SJCRH30 (cell line): ENCODE data around the gene CELF2.

DNA sequence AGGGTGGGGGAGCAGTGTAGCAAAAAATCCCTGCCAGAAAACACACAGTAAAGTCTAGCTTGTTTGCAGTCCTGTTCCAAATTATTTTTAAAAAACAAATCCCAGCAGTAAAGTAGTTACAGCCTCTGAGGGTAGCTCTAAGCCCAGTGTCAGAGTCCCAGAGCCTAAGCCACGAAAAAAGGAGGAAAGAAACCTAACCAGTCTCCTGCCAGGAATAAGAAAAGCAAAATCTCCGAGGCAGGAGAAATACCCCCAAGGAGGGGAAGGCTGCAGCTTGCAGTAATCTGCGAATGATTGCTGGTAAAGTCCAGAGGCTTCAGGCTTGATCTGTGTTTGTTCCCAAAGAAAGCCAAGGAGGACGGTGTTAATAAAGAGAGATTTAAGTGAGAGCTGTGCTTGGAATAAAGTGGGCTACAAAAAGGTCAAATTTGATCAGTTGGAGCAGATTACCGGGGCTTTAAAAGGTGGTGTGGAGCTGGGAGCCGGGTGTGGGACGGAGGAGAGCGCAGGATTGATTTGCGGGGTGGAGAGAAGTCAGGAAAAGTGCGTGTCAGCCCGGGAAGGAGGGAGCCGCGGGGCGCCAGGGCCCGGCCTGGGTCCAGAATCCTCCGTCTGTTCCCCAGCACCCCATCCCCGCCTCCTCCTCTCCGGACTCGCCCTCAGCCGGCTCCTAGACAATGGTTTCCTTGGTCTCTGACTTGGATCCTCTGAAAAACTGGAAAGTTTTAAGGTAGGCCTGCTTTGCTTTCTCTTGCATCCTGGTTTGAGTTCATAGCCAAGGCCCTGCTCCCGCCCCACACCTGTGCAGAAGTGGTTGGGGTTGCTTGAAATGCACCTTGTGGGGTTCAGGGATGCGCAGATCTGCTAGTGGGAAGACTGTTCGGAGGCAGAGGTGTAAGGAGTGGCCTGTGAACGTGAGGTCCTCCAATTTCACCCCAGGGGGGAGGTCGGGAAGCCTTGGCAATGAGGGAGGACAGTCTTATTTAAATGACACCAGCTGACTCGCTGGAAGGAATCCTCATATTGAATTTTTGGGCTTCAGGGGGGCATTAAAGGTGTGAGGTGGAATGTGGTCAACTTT, 219.2 kb upstream of the CELF2 start:
- RAMPAGE, long total RNA = no peak

DNA sequence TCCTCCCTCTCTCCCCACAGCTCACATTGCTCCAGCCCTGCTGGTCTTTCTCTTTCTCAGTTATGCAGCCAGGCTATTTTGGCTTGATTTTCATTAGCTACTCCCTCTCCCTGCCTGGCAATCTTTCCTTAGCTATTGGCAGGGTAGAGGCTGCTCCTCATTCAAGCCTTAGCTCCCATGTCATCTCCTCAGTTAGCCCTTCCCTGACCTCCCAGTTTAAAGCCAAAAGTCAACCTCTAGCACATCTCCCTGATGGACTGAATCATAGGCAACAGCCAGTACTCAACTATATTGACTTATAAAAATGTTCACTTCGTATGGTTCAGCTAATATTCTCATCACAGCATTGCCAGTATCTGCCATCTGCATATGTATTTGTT, 214.3 kb upstream of the CELF2 start:
- RAMPAGE, long total RNA = no peak

GRCh38 chr10:10845045-10845605, 172.5 kb upstream of the CELF2 start:
- RAMPAGE, long total RNA = no peak

DNA sequence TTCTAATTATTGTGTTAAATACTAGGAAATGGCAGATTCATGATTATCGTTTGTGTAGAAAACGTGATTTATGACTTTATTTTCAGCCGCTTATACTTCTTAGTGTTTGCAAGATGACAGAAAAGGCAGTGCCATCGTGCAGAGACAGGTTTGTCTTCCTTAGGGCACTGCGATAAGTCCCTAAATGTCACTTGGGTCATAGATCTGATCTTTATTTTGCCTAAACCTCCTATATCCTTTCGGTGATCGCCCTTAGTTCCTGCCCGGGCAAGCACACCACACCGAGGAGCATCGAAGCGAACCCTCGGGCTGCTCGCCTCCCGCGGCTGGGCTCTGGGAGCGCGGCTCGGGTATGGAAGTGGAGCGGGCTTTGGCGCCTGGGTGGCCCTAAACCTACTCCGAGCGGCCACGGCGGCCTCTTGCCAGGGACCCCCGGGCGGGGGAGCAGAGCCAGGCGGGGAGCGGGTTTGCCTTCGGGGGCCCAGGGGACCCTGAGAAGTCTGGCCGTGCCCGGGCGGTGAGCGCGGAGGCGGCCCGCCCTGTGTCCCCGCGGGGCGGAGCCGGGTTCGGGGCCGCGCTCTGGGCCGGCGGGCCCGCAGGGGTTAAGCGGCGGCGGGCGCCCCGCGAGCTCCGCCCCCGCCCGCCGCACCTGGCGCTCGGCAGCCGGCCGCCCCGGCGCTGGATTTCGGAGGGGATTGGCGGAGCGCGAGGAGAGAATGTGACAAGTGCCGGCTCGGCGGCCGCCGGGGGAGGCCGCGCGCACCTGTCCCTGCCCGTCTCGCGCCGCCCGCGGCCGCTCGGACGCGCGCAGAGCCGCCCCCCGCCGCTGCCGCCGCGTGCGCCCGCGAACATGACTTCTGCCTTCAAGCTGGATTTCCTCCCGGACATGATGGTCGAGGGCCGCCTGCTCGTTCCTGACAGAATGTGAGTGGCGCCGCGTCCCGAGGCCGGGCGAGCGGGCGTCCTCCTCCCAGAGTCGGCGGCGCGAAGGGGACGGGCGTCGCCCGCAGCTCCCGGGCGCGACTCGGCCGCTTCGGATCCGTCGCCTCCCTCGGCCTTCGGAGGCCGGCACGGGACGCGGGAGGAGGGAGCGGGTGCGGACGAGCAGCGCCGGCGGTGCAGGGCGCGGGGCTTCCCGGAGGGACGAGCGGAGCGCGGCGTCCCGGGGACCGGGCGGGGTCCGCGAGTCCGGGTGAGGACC, at the start of gene CELF2:
TSS of gene CELF2 (plus strand) at position 633 of the 1,201 bp plus-strand sequence.
- RAMPAGE, long total RNA = no peak

- RAMPAGE, long total RNA = no peak
Observed at GRCh38 chr10:11045696-11046488, 28.2 kb downstream of the CELF2 start.

DNA sequence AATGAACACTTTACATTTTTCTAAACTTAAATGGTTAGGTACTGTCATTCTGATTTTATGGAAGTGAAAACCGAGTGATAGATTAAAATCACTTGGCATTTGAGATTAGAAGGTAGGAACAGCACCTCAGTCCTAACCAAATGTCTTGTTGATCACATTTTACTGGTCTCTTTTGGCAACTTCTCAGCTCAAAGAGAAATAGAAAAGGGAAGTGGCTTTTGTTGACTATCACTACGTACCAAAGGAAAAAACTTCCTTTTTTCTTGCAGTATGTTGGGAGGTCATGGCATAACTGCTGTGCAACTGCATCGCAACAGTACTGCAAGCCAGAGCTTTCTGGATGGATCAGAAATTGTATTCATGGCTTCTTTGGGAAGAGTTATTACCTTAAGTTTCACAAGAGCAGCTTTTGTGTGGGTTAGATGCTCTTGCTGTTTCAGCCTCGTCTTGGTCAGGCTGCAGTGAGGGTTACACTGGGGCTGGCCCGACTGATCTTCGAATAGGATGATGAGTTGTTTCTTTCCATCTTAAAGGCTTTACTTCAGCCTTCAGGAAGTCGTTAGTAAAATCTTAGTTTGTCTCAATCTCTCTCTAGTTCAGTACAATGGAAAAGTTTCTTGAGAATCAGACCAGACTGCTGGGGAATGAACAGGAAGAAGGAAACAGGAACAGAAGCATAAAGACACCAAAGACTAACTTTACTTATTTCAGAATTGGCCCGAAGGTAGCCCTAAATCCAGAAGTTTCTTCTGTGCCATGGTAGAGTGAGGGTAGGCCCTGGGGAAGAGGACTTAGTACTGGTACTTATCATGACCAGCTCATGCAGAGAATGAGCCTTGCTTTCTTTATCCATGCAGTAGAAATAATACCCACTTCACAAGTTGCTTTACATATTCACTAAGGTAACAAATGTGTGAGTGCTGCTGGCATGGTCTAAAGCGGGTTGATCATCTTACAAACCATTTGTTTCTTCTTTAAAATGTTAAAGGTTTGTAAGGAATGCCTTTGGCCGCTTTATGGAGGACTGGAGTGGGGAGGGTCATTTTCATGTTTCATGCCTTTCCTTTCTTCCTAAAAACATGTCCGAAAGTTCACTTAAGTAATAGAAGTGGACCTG, 153.6 kb downstream of the CELF2 start:
- RAMPAGE, long total RNA = no peak

DNA sequence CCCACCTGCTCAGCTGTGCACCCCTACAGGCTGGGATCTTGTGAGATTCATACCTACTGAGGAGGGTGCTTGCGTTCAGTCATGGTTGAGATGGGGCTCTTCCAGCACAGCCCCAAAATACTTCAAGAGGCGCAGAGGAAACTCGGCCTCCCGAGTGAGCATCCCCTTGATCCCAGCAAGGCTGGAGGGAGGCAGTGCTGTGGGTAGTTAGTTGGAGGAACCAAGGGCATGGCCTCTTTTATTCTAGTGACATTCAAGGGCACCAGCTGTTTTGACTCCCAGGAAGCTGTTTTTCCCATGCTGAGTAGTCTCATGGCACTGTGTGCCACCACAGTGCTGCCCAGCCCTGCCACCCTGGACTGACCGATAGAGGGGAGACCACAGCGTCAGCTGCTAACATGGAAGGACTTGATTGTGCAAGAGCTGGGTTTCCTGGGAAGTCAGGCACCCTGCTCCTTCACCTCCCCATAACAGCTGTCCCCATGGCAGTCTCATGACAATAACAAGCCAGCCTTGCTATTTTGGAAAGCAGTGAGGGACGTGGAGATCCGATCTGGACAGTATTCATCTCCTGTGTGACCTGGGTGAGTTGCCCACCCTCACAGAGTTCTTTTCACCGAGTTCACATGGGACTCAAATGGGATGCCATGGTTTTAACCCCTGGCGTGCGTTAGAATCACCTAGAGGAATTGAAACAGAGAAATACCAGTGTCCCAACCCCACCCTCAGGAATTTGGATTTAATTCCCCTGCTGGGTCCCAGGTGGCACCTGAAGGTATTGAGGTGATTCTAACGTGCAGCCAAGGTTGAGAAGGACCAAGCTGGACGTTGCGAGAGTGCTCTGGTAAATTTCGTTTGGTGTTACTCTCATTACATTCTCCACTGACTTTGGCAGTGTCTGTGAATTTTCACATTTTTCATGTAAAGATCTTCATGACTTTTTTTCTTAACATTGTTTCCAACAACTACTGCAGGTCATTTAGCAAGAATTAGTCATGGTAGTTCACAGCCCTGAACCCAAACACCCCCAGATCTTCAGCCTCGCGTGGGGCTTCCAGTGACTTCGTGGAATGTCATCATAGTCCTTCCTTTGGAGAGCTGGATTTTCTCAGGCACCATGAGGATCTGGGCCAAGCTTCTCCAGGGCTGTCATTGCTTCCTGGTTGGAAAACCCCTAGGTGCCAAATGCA, 174.8 kb downstream of the CELF2 start:
- RAMPAGE, long total RNA = no peak

DNA sequence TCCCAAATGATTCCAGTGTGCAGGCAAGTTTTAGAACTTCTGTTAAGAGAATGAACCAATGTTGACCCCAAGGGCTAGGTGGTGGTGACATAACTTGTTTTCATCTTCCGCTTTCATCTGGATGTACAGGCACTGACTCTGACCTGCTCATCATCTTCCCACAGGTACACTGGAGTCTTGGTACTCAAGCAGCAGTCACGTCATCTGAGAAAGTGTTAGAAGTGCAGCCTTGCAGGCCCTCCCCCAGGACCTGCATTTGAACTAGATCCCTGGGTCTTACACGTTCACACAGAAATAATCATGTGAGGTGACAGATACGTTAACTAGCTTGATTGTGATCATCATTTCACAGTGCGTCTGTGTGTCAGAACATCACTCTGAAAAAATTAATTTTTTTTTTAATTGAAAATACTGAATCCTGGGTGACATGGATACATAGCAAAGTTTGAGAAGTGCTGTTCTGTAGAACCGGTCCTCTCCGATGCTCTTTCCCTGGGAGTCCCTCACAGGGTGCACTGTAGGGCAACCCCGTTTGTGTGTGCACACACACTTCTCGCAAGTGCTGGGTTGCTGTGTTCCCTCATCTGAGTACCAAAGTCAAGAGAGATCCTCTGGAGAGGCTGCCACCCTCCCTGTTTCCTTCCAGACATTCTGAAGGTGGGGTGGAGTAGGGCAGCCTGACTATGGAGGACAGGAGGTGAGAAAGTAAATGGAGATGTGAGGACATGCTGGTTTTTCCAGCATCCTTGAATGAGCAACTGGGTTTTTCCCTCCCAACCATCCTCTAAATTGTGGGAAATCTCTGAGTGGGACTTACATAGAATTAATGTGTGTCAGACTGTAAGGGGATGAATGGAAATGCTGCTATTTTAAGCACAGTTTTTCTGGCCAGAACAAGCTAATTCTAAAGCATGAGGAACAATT, 212.5 kb downstream of the CELF2 start:
- RAMPAGE, long total RNA = no peak

- RAMPAGE, long total RNA = no peak
Observed at GRCh38 chr10:11243051-11243469, 225.4 kb downstream of the CELF2 start.

DNA sequence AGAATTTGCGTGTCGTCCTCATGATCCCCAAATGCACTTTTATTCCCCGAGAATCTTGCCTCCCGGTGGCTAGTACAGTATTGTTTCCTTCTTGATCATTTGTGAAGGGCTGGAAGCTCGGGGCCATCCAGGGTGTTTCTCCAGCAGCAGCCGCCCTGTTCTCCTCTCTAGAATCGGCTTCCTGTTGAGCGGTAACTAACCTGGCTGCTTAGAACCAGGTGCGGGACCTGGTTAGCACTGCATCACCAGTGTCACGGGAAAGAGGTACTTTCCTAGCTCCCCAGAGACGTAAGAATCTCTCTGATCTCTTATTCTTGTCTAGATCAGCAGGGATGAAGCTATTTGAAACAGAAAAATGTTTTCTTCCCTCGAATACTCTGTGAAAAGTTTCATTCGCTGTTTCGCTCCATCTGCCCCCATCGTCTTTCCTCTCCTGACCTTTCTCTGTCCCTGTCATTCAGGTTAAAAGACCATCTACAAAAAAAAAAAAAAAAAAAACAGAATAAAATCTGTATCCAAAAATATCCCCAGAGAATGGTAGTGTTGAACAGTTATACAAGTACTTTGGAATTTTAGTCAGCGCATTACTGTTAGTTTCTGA, 239.3 kb downstream of the CELF2 start:
- RAMPAGE, long total RNA = no peak

DNA sequence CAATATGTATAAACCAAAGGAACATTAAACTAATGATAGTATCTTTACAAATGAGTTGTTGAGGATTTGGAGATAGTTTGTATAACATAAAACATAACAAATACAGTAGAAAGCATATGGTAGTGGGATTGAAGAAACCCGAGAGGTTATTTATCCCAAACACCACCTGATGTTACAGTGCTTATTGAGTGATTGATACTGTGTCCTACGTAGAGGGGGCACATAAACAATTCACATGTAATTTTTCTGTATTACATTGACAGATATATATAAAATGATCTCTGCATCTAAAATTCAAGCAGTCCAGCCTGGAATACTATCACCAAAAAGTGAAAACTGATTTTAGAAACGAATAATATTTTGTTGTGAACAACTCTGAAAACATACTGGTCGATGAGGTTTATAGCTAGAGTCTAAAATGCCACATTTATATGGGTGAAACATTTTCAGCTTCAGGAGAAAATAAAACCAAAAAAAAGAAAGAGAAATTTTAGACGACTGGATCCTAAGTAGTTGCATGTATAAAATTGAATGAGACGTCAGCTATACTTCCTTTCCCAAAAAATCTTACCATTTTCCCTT, 260.1 kb downstream of the CELF2 start:
- RAMPAGE, long total RNA = no peak

DNA sequence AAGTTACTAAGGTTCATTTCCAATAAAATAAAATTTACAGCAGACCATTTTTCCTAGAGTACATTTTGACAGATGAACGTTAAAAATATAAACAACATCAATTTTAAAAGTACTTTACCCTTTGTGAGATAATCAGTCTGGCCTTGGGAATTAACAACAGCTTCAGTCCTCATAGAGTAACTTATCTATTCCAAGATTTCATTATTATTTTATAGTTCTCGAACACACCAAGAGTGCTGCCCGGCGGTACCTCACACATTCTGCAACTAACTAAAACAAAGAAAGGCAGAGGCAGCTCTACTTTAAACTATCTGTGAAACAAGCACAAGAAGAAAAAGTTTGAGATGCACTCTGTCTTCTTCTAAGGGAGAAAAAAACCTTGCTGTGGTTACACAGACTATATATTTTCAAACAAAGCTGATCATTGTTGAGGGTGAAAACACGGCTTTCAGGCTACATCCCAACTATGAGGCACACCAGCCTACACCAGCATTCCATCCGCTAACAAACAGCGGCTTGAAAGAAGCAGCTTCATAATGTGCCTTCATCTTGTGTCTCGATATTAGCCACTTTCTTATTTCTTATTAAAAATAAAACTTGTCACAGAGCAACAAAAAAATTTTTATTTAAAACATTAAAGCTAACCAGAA, 79.3 kb downstream of the USP6NL start:
- RAMPAGE, long total RNA = no peak

GRCh38 chr10:11813946-11814650, 9.1 kb upstream of the PROSER2 start:
- RAMPAGE, long total RNA = no peak

- RAMPAGE, long total RNA = no peak
Observed at GRCh38 chr10:11916041-11916404, 92.9 kb downstream of the PROSER2 start.

- RAMPAGE, long total RNA = no peak
Observed at GRCh38 chr10:12130110-12130822, 789 bp downstream of the SEC61A2 start.

DNA sequence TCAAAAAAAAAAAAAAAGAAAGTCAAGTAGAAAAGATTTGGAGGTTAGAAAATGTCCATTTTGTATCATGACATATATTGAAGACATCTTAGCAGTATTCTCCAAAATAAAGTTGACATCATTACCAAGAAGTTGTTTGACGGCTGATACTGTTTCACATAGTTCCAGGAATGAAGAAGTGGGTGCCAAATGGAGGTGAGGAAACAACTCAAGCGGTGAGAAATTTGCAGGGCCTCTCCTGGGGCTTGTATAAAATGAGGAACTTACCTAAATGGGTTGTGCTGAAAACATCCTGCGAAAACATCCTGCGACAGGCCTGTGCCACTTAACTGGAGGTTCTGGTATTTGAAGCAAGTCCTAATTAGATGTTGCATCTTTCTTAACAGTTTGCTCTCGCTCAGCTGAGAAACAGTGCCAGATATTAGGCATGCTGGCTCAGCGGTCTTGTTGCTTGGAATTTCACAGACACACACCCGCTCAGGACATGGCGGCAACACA, 47.8 kb downstream of the CDC123 start:
- RAMPAGE, long total RNA = no peak

GRCh38 chr10:12350132-12351318, 1.2 kb downstream of the CAMK1D start:
- RAMPAGE, long total RNA = no peak

GRCh38 chr10:12389084-12389882, 39.9 kb downstream of the CAMK1D start:
- RAMPAGE, long total RNA = no peak

DNA sequence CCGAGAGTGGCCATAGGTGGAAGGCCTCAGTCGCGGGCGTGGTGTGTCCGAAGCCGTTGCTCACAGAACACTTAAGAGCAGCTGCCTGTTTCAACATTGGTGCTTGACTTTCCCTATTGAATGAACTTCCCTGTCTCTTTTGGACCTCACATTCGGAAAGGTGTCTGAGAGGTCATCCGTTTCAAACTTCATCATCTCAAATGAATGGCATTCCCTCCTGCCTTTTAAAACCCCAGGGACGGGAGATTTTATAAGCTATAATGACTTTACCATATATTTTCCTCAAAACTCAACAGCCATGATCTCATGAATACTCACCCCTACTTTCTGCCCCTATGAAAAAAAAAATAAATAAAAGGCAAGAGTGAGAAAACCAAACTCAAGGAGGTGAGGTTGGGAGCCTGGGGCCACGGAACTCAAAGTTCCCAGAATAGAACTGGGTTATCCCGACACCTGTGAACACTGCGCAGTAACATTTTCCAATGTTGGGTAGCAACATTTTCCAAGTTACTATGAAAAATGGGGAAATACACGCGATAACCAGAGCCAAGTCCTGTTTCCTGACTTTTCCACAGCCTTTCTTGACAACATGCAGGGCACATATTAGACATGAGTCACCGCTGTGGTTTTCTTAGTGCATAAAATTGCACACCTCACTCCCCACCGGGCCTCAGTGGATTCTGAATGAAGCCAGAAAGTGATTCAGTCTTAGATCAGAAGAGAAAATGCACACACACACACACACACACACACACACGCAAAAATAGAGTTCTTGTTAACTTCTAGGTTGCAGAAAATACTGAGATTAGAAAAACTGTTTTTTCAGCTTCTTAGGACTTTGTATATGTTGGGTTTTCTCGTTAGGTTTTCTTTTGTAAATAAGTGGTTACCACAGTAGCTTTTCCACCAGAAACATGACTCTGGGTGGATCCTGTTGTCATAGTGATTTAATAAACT, 69.8 kb downstream of the CAMK1D start:
- RAMPAGE, long total RNA = no peak

GRCh38 chr10:12484570-12485876, 135.7 kb downstream of the CAMK1D start:
- RAMPAGE, long total RNA = no peak